Smooth muscle cell (in vitro differentiated cells): ENCODE measurements around the gene OPRM1.

DNA sequence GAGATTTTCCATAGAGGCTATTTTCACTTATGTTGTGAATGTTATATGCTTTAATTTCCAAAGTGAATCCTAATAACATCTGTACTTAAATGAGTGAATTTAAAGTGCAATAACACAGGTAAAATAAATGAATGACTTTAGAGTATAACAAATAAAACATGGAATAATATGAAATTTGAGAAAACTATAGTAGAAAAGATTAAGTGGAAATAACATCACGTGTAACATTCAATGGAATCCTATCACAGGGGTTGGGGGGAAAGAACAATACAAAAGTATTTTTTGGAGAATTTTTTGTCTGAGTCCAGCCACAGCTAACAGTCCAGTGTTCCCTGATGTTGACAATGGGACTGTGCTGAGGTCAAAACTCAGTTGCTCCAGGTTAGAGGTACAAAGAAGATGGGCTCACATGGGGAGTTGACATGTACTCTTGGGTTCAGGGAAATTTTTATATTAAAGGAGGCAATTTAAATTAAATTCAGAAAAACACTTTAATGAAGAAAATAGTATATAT, 887 bp downstream of the MYCT1 start:
- RAMPAGE, long total RNA, result no peak

DNA sequence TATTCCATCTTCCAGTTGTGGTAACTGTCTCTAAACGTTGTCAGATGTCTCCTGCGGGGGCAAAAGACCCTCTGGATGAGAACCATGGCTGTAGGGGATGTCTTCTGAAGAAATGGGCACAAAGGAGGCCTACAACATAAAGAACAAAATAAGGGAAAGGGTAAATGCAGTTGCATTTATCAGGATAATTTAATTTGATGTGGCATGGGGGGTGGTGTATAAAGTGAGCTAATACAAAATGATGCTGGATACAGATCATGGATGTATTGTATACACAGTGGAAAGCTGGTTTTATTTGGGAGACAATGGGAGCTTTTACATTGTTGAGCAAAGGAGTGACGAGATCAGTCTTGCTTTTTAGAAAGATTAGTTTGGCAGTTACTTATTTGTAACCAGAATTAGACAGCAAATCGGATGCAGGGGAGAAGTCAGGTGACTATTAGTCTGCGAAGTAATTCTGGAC, 4.3 kb upstream of the FBXO5 start:
- RAMPAGE, long total RNA, result no peak

DNA sequence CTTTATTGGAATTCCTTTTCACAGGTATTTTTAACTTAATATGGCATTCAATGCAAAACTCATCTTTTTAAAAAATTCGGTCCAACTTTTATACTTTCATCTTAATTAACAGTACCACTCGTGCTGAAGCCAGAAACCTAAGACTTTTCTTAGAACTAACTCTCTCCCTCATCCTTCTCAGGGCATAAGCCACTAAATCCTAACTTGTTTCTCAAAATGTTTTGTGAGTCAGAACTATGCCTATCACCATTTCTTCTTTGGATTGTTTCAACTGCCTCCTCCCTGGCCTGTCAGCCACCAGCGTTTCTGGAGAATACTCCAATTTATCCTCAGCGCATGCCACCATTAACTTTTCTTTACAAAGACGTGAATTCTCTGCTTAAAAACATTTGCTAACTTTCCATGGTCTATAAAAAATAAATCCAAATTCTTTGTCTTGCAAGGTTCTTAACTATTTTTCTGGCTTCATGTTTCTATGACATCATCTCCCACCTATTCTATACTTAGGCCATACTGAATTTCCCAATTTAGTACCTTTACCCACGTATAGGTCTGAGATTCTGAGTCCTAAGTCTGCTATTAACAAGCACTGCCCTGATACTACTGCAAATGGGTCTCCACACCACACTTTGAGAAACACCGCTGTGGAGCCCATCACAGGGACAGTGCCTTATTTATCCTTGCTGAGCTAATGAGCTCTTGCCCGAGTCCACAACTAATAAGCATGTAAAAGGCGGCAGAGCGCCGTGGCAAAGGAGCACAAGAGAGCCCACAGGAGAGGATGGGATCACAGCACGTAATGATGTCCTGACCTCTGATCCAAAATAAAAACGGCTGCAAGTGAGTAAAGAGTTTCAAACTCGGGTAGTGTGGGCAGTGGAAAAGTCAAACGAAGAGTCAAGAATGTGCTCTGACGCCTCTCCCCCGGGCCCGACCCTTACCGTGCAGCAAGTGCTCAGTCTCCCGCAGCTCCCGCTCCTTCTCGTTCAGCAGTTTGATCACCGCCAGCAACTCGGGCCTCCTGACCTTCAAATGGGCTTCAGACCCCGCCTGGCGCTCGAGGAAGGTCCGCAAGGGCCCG, 683 bp downstream of the MTRF1L start:
- RAMPAGE, long total RNA, result no peak

DNA sequence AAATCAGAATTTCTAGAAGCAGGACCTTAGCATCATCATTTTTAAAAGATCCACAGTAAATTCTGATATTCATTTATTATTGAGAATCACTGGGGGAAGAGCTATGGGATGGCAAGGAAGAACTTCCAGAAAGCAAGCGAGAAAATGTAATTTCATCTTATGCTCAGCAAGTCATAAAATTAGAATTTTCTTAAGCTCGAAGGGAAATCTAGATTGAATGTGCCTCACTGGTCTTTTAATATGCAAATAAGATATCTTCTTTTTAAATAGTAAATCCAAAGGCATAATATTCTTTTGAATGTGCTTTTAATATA, 442.0 kb upstream of the OPRM1 start:
- RAMPAGE, long total RNA, result no peak

DNA sequence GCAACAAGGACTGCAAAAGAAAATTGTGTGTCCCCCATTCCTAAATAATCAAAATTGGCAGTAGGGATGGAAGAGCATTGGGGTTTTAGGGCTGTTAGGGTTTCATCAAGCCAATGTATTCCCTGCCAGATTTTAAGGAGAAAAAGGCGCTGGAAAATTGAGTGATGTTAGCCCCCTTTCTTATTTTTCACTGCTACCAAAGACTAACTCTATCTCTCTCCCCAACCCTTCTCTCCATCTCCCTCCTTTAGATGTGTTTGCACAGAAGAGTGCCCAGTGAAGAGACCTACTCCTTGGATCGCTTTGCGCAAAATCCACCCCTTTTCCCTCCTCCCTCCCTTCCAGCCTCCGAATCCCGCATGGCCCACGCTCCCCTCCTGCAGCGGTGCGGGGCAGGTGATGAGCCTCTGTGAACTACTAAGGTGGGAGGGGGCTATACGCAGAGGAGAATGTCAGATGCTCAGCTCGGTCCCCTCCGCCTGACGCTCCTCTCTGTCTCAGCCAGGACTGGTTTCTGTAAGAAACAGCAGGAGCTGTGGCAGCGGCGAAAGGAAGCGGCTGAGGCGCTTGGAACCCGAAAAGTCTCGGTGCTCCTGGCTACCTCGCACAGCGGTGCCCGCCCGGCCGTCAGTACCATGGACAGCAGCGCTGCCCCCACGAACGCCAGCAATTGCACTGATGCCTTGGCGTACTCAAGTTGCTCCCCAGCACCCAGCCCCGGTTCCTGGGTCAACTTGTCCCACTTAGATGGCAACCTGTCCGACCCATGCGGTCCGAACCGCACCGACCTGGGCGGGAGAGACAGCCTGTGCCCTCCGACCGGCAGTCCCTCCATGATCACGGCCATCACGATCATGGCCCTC, at the start of gene OPRM1:
Gene OPRM1, plus strand, starts transcription at position 331 of the 863 bp plus-strand sequence.
- RAMPAGE, long total RNA, result no peak

- RAMPAGE, long total RNA, result no peak
Measured at GRCh38 chr6:154330569-154330786, 26.1 kb downstream of the IPCEF1 start.

GRCh38 chr6:154653734-154654233, 79.4 kb upstream of the SCAF8 start:
- RAMPAGE, long total RNA, result no peak

DNA sequence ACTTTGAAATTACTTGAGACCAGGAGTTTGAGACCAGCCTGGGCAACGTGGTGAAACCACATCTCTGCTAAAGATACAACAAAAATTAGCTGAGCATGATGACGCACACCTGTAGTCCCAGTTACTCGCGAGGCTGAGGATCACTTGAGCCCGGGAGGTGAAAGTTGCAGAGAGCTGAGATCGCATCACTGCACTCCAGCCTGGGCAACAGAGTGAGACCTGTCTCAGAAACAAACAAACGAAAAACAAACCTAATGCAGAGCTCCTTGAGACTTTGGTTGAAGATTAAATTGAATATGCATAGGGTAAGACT, 80.8 kb downstream of the SCAF8 start:
- RAMPAGE, long total RNA, result no peak

DNA sequence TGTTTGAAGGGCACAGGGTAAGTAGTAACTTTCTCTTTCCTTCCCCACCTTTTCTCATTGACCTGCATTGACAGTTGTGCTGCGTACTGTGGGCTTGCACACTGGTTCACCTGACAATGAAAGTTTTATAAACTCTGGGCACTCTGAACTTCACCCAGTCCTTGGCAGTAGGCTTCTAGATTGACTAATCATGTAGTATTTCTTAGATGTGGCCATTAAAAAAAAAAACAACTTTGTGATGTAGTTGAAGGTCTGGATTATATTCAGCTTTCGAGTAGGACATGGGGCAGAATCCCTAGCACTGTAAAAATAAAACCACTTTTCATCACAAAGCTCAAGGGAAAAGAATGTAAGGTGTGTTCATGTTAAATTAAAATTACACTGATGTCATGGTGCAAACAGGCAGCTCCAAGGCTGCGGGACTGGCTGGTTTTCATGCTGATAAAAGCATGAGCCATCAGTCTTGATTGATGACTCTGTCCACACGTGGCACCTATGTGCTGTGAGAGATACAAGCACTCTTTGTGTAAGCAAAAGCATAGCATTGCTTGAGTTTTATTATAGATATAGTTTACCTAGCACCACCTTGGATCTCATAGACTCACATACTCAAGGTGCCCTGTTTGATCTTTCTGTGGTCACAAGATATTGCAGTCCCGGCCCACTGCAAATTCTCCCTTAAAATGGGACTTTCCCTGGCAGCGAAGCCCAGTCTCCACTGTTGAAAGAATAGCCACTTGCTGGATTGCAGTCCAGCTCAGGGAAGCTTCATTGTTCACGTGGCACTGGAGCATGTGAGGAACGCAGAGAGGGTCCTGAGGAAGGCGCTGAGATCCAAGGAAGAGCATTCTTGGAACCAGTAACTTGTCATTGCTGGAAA, 90.5 kb downstream of the TIAM2 start:
- RAMPAGE, long total RNA, result no peak

DNA sequence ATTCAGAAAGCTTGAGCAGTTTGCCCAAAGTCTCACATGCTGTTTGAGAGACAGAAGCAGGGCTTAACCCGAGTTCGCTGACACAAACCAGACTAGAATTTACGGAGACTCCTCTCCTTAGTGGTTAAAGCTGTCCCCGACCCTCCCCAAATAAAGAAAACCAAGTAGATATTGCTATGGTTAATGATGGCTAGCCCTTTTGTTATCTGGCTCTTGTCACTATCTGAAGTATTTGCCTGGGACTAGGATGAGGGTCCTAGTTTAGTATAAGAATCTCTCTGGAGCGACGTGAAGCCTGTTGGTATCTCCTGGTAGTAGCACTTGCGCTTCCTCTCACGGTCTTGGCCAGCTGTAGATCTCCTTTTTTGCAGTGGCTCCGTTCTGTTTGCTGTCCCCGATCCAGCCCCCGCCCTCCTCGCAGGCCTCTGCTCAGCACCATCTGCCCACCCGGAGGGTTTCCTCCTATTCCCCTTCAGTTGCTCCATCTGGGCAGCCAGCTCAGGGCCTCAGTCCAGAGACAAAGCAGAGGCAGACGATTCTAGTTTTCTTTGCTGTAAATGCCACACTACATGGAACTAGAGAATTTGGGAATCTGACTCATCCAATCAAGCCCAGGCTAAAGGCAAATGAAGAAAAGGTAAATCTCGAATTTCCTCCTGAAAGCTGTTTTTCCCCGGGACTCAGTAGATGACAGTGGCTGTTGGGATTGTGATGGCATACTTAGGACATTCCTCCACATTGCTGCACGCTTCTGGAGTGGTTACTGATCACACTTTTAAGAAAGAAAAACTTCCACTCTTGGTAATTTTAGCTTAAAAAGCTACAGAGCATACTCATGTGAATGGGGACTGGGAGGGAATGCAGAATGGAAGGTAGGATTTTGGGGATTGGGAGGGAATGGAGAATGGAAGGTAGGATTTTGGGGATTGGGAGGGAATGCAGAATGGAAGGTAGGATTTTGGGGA, 126.6 kb downstream of the TIAM2 start:
- RAMPAGE, long total RNA, result no peak

- RAMPAGE, long total RNA, result no peak
Measured at GRCh38 chr6:155418033-155418544, 37.5 kb downstream of the NOX3 start.

DNA sequence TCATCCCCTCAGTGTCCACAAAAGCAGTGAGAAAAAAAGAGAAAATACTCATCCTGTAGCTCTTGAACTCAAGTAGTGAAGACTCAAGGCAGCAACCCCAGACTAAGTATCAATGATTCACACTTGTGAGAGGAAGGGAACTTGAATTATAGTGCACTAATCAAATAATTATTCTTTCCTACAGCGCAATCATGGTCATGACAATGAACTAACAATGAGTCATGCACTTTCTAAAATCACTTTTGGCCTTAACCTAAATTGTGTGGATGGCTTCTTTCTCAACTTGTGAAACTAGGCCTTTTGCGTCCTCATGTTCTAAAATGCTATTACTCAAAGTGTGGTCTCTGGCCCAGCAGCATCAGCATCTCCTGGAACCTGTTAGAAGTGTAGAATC, 68.6 kb upstream of the NOX3 start:
- RAMPAGE, long total RNA, result no peak

- RAMPAGE, long total RNA, result no peak
Measured at GRCh38 chr6:155549113-155549514, 93.5 kb upstream of the NOX3 start.

DNA sequence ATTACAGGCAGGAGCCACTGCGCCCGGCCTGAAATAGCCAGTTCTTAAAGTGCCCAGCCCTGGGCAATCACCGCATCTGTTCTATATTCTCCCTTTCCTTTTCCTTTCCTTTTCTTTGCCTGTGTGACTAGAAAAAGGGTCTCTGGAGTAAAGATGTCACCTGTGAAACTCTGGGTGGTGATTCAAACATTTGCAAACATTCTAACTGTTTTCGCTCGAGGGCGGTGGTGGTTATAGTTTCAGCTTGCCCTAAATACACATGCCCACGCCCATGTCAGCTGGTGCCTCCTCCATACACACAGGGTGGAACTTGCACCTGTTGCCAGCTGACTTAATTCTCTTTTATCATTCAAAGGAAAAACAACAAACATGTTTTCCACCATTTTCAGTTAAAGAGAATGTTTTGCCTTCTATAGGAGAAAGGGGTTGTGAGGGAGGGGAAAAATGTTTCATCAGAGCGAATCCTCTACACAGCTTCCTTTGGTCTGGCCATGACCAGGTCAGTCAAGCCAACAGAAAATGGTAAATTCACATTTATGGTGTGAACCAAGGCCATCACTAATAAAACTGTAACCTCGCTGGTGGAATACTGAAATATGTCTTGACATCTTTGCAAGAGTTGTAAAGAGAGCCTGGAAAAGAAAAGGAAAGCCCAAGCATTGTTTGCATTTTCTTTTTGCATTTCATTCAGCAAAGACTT, 381.8 kb upstream of the ARID1B start:
- RAMPAGE, long total RNA, result no peak

DNA sequence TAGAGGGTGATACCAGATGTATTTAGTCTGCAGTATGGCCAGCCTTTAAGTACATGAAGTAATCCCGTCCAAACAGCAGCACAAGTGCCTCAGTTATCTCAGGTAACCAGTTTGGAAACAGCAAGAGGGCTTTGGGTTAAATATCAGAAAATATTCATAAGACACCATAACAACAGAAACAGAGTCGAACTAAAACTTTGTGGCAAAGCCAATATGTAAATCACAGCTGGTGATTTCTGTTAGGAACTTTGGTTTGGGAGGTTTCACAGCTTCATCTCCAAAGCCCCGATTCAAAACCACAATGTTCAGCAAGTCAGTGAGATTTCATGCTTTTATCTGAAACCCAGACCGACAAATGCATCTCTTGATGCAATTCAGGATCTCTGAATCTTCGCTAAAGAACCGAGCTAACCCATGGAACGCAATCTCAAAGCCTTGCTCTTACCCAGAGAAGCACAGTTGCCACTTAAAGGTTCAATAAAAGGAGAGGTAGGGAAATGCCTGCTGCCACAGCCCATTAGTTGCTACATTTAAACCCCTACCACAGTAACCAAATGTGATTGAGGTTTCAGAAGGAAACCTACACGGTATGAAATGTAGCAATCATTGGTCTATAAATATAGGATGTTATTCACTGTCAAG, 381.1 kb upstream of the ARID1B start:
- RAMPAGE, long total RNA, result no peak

DNA sequence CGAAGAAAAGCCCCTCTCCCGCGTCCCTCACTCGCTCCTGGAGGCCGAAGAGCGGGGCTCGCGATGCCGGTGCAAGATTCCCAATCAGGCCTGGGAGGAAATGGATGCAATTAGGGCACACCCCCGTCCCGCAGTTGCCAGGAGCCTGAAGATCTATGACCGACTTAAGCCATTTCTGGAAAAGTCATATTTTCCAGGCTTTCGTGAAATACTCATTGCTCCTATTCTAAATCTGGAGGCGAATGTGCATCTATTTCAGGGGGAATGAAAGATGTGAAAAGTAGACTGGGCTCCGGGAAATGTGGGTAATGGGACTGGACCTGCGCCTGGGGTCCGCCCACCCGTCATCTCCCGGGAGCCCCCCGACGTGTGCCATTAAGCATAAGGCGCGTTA, 89.6 kb upstream of the ARID1B start:
- RAMPAGE, long total RNA, result no peak

DNA sequence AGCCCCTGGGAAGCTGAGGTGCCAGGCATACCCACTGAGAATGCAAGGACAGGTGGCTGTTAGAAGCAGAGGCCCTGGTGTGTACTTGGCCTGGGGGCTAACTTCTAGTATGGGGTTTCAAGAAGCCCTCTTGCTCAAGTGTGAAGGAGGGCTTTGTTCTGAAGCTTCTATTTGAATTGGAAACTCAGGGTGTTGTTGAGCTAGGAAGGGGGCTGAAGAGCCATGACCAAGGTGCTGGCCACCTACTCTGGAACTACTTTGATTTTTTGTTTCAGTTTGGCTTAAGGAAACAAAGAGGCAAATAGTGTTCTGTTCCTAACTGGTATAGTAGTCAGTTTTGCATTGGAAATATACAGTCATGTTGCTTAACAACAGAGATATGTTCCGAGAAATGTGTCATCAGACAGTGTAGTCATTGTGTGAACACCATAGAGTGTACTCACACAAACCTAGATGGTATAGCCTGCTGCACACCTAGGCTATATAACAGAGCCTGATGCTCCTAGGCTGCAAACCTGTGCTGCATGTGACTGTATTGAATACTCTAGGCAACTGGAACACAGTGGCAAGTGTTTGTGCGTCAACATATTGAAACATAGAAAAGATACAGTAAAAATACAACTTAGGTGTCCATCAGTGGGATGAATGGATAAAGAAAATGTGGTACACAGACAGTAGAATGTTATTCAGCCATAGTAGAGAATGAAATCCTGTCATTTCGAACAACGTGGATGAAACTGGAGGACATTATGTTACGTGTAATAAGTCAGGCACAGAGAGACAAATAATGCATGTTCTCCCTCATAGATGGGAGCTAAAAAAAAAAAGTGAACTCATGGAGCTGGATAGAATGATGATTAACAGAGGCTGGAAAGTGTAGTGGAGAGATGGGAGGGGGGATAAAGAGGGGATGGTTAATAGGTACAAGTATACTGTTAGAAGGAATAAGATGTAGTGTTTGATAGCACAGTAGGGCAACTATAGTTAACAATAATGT, 80.5 kb downstream of the ARID1B start:
- RAMPAGE, long total RNA, result no peak

DNA sequence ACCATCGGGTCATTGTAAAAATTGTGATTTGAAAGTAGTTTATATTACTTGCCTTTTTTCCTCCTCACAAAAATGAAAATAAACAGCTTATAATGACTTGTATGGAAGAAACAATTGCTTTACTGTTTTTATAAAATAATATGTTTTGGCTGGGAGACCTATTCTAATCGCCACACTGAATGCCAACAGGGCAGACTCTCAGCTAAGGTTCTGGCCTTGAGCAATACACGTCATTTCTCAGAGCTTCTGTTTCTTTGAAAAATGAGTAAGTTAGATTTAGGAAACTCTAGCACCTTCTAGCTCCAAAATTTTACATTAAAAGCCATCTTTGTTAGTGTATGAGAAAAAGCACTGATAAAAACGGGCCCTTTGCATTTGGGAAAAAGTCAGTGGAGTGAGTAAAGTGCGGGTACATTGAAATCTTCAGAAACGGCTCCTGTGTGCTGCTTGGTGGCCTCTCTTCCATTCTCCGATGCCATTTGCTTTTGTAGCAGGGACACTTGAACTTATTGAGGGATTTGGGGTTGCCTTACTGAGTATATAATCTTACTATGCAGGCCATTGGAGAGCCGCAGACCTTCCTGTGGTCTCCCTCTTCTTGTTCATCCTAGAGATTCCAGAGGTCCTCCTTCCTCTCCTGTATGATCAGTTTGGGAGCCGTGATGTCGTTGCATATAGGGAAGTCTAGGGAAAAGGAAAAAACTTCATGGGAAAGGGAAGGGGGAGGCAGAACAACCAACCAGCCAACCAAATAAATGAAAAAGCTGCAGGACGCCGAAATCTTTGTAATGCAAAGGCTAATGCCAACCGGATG, 166.8 kb downstream of the ARID1B start:
- RAMPAGE, long total RNA, result no peak

GRCh38 chr6:157089191-157089665, 234.1 kb downstream of the TMEM242 start:
- RAMPAGE, long total RNA, result no peak

- RAMPAGE, long total RNA, result no peak
Measured at GRCh38 chr6:157134262-157134844, 189.0 kb downstream of the TMEM242 start.